Pericardium (tissue), 1 donor: ENCODE results near the gene MBOAT2.

GRCh38 chr2:8412029-8412635, 269.7 kb upstream of the ID2 start:
- RRBS: no CpG with 5 or more reads among the region's 11 CpGs

- RRBS: 86% methylated on average over 2 of the region's 39 CpGs
These were observed 108.4 kb upstream of the ID2 start for GRCh38 chr2:8573026-8574232.

DNA sequence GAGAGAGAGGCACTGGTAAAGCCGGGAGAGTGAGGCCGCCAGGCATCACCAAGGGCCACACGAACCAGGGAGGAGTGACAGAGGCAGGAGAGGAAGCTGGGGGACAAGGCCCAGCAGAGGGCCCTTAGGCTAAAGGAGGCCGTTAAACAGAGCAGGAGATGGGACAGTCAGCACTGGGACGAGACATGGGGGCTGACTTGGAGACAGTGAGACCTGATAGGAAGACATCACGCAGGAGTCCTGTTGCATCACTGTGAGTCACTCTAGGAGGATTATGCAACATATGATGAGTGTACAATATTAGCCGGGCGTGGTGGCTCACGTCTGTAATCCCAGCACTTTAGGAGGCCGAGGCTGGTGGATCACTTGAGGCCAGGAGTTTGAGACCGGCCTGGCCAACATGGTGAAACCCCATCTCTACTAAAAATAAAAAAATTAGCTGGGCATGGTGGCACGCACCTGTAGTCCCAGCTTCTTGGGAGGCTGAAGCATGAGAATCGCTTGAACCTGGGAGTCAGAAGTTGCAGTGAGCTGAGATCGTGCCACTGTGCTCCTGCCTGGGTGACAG, 83.5 kb upstream of the ID2 start:
- RRBS: no CpG with 5 or more reads among the region's 14 CpGs

DNA sequence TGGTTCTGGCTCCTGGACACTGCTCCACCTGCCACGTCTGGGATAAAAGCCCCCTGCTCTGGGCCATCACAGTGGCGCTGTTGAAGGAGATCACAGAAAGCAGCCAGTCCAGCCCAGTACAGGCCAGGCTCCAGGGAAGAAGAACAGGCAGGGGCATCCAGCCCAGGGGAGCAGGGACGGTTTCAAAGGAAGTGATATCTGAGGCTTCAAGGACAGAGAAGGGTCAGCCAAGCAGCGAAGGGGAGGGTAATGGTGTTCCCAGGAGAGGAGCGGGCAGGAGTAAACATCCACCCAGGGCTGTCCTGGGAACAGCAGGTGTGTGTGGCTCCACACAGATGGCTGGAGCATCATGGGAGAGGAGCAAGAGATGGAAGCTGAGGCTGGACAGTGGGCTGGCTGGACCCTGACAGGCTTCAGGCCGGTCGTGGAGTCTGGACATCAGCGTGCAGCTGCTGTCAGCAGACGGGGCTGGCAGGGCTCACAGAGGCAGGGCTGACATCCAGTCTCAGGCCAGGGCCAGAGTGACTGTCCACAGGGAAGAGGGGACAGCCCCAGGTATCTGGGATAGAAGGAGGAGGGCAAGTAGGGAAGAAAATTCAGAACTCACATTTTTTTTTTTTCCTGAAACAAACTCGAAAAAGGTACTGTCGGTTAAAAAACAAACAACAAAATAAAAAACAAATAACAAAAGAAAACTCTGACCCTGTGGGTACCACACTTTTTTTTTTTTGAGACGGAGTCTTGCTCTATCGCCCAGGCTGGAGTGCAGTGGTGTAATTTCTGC, 21.7 kb upstream of the ID2 start:
- RRBS: no CpG with 5 or more reads among the region's 13 CpGs

DNA sequence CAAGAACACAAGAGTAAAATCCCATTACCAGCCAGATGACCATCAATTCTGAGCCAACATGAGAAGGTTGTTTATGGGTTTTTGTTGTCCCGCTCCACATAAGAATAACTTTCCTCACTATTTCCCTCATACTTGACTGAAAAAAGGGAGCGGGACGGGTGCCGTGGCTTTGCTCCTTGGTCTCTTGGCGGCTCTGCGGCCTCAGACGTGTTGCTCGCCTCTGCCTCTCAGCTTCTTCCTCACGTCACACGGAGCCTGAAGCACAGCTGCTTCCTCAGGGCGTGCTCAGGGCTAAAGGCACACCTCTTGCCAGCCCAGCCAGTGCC, 17.9 kb upstream of the ID2 start:
- RRBS: no CpG with 5 or more reads among the region's 11 CpGs

- RRBS: no CpG with 5 or more reads among the region's 4 CpGs
These were observed 571 bp downstream of the ID2 start for GRCh38 chr2:8682576-8682677.

- RRBS: no CpG with 5 or more reads among the region's 20 CpGs
These were observed 906 bp downstream of the ID2 start for GRCh38 chr2:8682678-8683245.

DNA sequence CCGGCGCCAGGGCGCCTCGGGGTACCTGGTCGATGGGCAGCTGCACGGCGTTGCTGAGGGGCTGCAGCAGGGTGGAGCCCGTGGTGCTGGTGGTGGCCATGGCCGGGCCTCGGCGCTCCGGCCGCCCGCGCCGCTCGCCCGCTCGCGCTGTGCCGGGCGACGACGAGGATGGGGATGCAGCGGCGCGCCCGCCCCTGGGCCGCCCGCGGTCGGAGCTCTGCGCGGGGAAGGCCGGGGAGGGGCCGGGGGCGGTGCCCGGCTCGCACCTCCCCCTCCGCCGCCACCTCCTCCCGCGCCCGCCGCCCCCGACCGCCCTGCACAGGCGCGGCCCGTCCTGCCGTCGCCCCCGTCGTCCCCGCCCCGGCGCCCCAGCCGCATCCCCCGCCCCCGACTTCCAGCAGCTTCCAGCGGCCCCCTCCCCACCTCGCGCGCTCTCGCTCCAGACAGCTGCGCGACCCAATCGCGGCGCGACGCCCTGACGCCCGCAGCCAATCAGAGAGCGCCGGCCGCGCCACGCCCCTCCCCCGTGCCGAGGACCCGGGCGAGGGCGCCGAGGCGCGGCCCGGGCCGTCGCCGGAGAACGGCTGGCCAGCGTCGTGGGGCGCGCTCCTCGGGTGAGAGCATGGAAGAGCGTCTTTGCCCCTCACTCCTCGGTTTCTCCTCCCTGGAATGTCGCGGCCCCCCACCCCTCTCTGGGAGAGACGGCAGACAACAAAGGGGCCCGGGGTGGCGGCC, at the start of gene MBOAT2:
TSS of gene MBOAT2 (minus strand) at position 170 of the 735 bp plus-strand sequence.
- RRBS: 1% methylated on average over 44 of the region's 104 CpGs

DNA sequence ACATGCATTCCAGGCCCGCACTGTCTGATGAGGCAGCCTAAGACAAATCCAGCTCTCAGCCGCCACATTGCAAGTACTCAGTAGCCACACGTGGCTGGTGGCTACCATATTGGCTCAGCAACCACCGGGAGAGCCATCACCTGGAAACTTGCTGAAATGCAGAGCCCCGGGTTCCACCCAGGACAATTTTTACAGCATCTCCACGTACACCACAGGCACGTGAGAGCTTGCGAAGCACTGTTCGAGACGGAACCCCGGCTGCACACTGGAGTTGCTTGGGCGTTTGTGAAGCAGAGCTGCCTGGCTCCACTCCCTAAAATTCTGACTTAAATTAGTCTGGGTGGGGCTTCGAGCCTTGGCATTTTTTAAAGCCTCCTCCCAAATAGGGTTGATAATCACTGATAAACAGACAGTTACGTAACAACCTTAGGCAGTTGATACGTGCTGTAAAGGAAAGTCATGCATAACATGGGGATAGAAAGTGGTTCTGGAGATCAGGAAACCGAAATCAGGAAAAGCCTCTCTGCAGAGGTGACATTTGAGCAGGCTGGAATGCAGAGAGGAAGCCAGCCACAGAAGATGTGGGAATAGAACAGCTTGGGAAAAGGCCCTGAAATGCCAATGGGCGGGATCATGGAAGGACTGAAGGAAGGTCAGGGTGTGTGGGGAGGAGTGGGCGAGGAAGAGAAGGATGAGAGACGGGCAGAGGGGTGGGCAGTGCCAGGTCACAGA, 6.2 kb downstream of the ASAP2 start:
- RRBS: 43% methylated on average over 6 of the region's 19 CpGs

- RRBS: no CpG with 5 or more reads among the region's 11 CpGs
These were observed 38.5 kb downstream of the ASAP2 start for GRCh38 chr2:9244938-9245724.

- RRBS: no CpG with 5 or more reads among the region's 8 CpGs
These were observed 52.3 kb downstream of the ASAP2 start for GRCh38 chr2:9258959-9259306.

DNA sequence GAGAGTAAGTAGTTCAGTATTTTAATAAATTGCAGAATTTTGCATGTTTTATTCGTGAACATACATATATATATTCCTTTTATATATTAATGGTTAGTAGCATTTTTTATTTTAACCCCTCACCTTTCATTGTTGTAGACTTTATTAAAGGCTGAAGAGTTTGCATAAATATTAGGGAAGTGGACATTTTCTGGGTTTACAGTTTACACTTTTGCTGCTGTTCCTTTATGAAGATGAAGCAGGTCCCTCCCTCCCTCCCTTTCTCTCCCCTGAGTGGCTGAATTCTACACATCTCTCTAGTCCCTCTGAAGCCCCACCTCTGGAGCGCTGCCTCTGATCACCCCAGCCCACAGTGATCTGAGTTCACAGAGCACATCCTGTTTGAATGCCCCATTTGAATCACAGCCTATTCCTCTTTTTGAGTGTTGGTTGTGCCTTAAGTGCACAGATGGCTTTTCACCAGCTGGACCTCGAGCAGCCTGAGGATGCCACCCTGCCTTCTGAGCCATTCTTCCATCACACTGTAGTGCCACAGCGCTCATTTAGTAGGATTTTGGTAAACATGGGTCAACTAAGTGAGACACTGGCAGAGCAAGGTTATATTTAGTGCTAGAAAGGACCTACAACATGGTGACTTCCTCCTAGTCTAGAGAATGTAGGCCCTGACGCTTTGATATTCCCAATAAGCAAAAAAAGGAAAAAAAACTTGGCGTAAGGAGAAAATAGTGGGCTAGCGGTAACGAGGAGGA, 87.1 kb downstream of the ITGB1BP1 start:
- RRBS: no CpG with 5 or more reads among the region's 8 CpGs

- RRBS: no CpG with 5 or more reads among the region's 22 CpGs
These were observed 42.4 kb downstream of the ITGB1BP1 start for GRCh38 chr2:9380513-9381766.

- RRBS: 2% methylated on average over 6 of the region's 40 CpGs
These were observed 500 bp downstream of the CPSF3 start for GRCh38 chr2:9423757-9424550.

DNA sequence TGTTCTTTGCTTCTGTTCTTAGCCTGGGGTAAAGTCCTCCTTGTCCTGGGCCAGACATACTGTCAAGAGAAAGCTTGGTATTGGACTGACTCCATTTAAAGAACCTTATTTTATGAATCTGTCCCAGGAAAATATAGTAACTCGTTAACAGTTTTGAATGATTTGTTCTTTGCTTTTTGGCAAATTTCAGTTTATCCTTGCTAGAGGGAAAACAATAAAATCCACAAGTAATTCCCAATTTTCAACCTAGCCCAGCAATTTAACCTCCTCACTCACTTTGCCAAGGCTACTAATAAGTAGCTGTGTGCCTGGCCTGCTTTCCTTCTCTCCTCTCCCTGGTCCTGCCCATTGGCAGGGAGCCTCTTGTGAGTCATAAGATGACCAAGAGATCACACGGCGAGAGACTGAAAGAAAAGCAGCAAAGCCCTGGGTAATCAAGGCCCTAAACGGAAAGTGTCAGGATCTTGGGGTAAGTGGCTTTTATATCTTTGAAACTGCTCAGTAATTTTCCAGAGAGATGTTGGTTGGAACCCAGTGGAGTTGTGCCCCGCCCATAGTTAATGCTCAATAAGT, 9.7 kb upstream of the ADAM17 start:
- RRBS: no CpG with 5 or more reads among the region's 5 CpGs

GRCh38 chr2:9644448-9644832, 13.6 kb upstream of the YWHAQ start:
- RRBS: no CpG with 5 or more reads among the region's 4 CpGs

DNA sequence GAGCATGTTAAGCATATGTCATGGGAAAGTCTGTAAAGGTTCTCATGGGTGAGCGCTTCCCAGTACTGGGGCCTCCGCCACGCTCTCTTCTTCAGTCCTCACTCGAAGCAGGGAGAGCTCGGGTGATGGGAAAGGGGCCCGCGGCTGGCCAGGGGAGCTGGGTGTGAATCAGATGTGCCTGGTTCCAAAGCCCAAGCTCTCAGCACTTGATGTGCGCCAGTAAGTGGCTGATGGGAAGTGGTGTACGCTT, 83.9 kb upstream of the YWHAQ start:
- RRBS: no CpG with 5 or more reads among the region's 9 CpGs

- RRBS: no CpG with 5 or more reads among the region's 28 CpGs
These were observed 85.5 kb upstream of the TAF1B start for GRCh38 chr2:9757531-9758406.

- RRBS: no CpG with 5 or more reads among the region's 10 CpGs
These were observed 61.0 kb upstream of the TAF1B start for GRCh38 chr2:9782142-9782819.

GRCh38 chr2:10009373-10009806, 34.0 kb upstream of the KLF11 start:
- RRBS: no CpG with 5 or more reads among the region's 17 CpGs